Keratinocyte (primary cell): Measurements from ENCODE around the genes FAM110D and CATSPER4.

GRCh38 chr1:26066008-26066818 lies 1.2 kb downstream of the TRIM63 start:
CAGE:
- cytosol, long polyA minus RNA = no peak
- cytosol, long polyA plus RNA = no peak
- long polyA plus RNA = no peak
- nucleus, long polyA minus RNA = no peak
- nucleus, long polyA plus RNA = no peak

GRCh38 chr1:26072850-26073323 lies 5.5 kb upstream of the TRIM63 start:
CAGE:
- cytosol, long polyA minus RNA = no peak
- cytosol, long polyA plus RNA = no peak
- long polyA plus RNA = no peak
- nucleus, long polyA minus RNA = no peak
- nucleus, long polyA plus RNA = no peak

GRCh38 chr1:26158588-26159162 lies at the start of gene FAM110D:
Gene FAM110D (plus strand): TSS chr1:26159079.
CAGE:
- cytosol, long polyA minus RNA = no peak
- cytosol, long polyA plus RNA = no peak
- long polyA plus RNA = no peak
- nucleus, long polyA minus RNA = no peak
- nucleus, long polyA plus RNA = no peak

DNA sequence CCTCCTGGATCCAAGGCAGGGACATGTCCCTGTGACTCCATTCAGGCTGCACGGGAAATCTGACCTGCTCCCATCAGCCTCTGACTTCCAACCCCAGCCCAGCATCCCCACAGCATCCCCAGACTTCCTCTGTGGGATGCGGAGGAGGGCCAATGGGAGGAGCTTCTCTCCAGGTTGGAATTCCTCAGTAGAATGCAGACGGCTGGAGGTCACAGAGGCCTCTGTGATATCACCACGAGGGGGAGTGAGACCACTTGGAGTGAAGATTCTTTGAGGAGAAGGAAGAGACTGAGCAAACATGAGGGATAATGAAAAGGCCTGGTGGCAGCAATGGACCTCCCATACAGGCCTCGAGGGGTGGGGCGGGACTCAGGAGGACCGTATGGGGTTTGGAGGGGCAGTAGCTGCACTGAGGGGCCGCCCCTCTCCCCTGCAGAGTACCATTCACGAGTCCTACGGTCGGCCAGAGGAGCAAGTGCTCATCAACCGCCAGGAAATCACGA lies at the start of gene CATSPER4:
TSS of gene CATSPER4 (plus strand) at position 273 of the 503 bp plus-strand sequence.
CAGE:
- cytosol, long polyA minus RNA = no peak
- cytosol, long polyA plus RNA = no peak
- long polyA plus RNA = no peak
- nucleus, long polyA minus RNA = no peak
- nucleus, long polyA plus RNA = no peak

GRCh38 chr1:26254191-26254945 lies 20.4 kb downstream of the CEP85 start:
CAGE:
- cytosol, long polyA minus RNA = no peak
- cytosol, long polyA plus RNA = no peak
- long polyA plus RNA = no peak
- nucleus, long polyA minus RNA = no peak
- nucleus, long polyA plus RNA = no peak

GRCh38 chr1:26285409-26285731 lies 5.5 kb downstream of the SH3BGRL3 start:
CAGE:
- cytosol, long polyA minus RNA = no peak
- cytosol, long polyA plus RNA = no peak
- long polyA plus RNA = no peak
- nucleus, long polyA minus RNA = no peak
- nucleus, long polyA plus RNA = no peak

DNA sequence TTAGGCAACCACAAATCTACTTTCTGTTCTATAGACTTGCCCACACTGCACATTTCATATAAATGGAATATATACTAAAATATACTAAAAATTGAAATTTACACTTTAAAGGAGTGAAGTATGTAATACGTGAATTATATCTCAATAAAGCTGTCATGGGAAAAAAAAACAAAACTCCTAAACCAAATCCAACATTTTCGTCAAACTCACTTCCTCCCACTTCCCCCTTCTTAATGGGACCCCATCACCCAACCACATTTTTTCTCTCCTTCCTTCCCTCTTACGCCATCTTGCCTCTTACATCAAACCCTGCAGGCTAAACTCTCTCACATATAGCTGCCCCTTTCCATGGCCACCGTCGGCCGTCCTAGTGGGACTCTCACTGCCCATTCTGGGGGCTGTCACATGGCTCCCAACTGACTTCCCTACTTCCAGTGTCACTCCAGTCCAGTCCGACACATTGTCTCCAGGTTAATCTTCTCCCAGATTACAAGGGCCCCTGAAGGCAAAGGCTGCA lies 857 bp downstream of the UBXN11 start:
CAGE:
- cytosol, long polyA minus RNA = no peak
- cytosol, long polyA plus RNA = no peak
- long polyA plus RNA = no peak
- nucleus, long polyA minus RNA = no peak
- nucleus, long polyA plus RNA = no peak

GRCh38 chr1:26306038-26306502 lies 366 bp downstream of the UBXN11 start:
CAGE:
- cytosol, long polyA minus RNA = no peak
- cytosol, long polyA plus RNA = no peak
- long polyA plus RNA = no peak
- nucleus, long polyA minus RNA = no peak
- nucleus, long polyA plus RNA = no peak

DNA sequence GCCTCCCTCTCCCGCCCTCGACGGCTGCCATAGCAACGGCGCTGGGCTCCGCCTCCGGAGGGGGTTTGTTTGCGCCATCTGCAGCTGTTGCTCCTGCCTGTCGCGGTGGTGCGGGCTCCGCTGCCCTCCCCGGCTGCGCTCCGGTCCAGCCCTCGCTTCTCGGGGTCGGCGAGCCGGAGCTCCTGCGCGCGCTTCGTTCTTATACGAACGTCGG lies 806 bp downstream of the HMGN2 start:
CAGE:
- cytosol, long polyA minus RNA = no peak
- cytosol, long polyA plus RNA = no peak
- long polyA plus RNA = no peak
- nucleus, long polyA minus RNA = no peak
- nucleus, long polyA plus RNA = no peak

DNA sequence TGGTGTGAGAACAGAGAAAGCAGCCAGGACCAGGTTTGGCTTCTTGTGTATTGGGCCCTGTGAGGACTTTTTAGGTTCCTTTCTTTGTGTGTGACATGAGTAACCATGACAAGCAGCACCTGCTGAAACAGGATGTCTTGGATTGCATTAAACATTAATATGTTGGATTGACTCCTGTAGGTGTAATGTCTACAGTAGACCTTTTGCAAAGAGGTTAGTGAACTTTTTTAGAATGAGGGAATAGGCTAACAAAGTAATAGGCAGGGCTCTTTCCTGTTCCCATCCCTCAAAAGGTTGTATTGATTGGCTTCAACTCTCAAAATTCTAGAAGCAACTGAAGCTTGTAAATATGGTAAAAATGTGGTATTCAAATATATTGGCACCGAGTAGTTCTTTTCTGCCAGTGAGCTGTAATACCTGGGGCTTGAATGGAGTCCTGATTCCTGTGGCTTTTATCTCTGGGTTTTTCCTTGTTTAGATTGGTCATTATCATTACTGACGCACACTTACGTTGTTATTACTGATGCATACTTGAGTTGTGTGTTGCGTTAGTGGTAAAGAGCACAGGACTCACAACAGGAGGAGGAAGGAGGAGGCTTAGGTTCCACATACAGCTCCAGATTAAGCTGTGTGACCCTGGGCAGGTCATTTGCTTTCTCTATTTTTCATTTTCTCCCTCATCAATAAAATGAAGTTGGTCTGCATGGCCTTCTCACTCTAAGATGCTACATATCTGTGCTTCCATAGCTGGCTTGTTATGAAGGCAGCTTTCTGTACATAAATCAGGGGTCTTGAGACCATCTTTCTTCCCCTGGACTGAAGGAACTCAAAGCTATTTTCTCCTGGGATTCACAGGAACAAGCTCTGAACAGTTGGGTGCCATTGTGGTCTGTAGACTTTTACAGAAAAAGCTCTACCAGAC lies 5.4 kb downstream of the ARID1A start:
CAGE:
- cytosol, long polyA minus RNA = no peak
- cytosol, long polyA plus RNA = no peak
- long polyA plus RNA = no peak
- nucleus, long polyA minus RNA = no peak
- nucleus, long polyA plus RNA = no peak

CAGE:
- cytosol, long polyA minus RNA = no peak
- cytosol, long polyA plus RNA = no peak
- long polyA plus RNA = no peak
- nucleus, long polyA minus RNA = no peak
- nucleus, long polyA plus RNA = no peak
Observed at GRCh38 chr1:26743411-26744748, 43.9 kb upstream of the PIGV start.

DNA sequence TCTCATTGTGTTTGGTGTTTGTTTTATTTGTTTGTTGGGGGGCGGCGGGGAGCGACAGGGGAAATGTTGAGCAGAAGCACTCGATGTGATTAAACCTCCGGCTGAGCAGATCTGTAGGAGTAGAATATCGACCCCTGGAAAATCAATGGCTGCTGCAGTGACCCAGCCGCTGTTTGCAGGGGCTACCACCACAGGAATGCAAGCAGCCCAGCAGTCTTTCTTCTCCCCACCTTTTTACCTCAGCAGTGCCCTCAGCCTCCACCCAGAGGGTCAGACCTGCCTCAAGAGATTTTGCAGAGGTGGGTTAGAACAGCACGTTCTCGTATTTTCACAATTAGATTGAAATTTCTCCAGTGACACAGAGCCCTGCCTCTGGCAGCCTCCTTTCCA lies 38.4 kb upstream of the PIGV start:
CAGE:
- cytosol, long polyA minus RNA = no peak
- cytosol, long polyA plus RNA = no peak
- long polyA plus RNA = no peak
- nucleus, long polyA minus RNA = no peak
- nucleus, long polyA plus RNA = no peak

DNA sequence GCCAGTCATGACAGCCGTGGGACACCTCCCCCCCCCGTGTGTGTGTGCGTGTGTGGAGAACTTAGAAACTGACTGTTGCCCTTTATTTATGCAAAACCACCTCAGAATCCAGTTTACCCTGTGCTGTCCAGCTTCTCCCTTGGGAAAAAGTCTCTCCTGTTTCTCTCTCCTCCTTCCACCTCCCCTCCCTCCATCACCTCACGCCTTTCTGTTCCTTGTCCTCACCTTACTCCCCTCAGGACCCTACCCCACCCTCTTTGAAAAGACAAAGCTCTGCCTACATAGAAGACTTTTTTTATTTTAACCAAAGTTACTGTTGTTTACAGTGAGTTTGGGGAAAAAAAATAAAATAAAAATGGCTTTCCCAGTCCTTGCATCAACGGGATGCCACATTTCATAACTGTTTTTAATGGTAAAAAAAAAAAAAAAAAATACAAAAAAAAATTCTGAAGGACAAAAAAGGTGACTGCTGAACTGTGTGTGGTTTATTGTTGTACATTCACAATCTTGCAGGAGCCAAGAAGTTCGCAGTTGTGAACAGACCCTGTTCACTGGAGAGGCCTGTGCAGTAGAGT lies 6.9 kb upstream of the PIGV start:
CAGE:
- cytosol, long polyA minus RNA = start-site peak on the plus strand centred at position 172 of the sequence, 59 bp wide, 69 reads; start-site peak on the plus strand centred at position 322 of the sequence, 38 bp wide, 50 reads
- cytosol, long polyA plus RNA = no peak
- long polyA plus RNA = no peak
- nucleus, long polyA minus RNA = no peak
- nucleus, long polyA plus RNA = no peak

GRCh38 chr1:26785726-26786841 lies 1.7 kb upstream of the PIGV start:
CAGE:
- cytosol, long polyA minus RNA = no peak
- cytosol, long polyA plus RNA = no peak
- long polyA plus RNA = no peak
- nucleus, long polyA minus RNA = no peak
- nucleus, long polyA plus RNA = no peak

GRCh38 chr1:26786842-26787829 lies 614 bp upstream of the PIGV start:
CAGE:
- cytosol, long polyA minus RNA = no peak
- cytosol, long polyA plus RNA = no peak
- long polyA plus RNA = no peak
- nucleus, long polyA minus RNA = no peak
- nucleus, long polyA plus RNA = no peak

DNA sequence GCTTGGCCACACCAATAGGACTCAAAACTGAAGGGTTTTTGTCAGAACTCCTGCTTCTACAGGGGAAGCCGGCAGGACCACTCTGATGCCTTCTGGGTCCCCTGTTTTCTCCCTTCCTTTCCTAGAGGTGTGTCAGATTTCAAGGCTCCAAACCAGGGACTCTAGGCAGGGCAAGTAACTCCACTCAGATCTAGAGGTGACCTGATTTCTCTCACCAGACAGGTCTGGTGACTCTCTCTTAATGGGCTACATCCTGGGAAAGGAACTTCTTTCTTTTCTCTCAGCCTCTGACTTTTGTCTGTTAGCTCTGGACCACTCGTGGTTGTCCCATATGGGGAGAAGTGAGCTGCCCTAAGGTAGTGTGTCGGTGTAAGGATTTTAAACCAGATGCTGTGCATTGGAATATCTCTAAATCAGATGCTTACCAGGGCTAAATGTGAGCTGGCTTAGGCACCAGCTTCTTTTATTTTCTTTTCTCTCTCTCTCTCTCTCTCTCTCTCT lies 4.9 kb downstream of the SFN start:
CAGE:
- cytosol, long polyA minus RNA = no peak
- cytosol, long polyA plus RNA = no peak
- long polyA plus RNA = no peak
- nucleus, long polyA minus RNA = no peak
- nucleus, long polyA plus RNA = no peak

GRCh38 chr1:26994669-26994868 lies 1.1 kb downstream of the TRNP1 start:
CAGE:
- cytosol, long polyA minus RNA = no peak
- cytosol, long polyA plus RNA = no peak
- long polyA plus RNA = no peak
- nucleus, long polyA minus RNA = no peak
- nucleus, long polyA plus RNA = no peak

GRCh38 chr1:27087519-27087718 lies 67.5 kb downstream of the SLC9A1 start:
CAGE:
- cytosol, long polyA minus RNA = no peak
- cytosol, long polyA plus RNA = no peak
- long polyA plus RNA = no peak
- nucleus, long polyA minus RNA = no peak
- nucleus, long polyA plus RNA = no peak

CAGE:
- cytosol, long polyA minus RNA = no peak
- cytosol, long polyA plus RNA = no peak
- long polyA plus RNA = no peak
- nucleus, long polyA minus RNA = no peak
- nucleus, long polyA plus RNA = no peak
Observed at GRCh38 chr1:27095857-27096237, 59.1 kb downstream of the SLC9A1 start.

DNA sequence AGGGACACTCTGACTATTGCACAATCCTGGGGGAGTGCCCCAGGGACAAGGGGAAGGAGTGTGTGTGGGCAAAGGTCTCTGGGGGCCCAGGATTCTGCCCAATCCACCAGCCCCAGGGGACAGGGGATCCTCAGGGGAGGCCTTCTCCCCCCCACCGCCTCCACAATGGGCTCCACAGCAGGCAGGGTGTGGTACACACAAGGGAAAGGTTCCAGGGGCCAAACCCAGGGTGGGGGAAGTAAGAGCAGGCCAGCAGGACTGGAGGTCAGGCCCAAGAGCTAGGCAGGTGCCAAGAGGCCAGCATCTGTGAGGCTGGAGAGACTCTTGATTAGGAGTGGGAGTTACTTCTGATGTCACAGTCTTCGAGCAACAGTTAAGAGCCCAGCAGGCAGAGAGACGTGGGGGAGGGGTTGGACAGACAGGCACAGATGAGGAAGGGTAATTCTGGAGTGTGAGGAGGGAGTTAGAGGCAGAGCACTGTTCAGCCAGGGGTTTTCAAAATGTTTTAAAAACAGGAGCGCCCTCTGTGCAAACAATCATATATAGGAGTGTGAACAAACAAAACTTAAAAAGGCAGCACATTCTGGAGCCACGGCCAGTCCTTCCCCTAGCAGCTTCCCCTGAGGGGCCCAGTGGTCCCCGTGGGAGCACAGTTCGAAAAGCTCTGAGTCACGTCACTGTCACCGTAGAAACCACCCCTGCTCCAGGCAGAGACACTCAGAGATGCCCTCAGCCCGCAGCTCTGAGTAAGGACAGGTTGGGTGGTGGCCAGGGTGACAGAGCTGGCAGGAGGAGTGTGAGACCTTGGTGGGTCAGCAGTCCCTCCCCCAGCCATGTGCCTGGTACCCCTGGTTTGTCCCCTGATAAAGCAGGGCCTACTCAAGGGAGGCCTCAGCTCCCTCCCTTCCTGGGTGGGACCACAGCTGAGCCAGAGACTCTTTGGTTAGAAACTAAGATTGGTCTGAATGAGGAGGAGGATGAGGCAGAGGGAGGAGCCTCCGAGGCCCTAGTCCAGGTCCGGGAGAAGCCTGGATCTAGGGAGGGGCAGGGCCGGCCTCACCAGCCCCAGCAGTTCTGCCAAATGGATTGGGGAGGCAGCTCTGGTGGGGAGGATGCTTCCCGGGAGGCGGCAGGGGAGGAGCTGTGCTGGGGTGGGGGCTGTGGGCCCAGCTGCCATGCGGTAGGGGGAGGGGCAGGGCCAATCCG lies 55.5 kb downstream of the SLC9A1 start:
CAGE:
- cytosol, long polyA minus RNA = no peak
- cytosol, long polyA plus RNA = no peak
- long polyA plus RNA = no peak
- nucleus, long polyA minus RNA = no peak
- nucleus, long polyA plus RNA = no peak